ENCODE measurements around a stretch of chr3.

DNA sequence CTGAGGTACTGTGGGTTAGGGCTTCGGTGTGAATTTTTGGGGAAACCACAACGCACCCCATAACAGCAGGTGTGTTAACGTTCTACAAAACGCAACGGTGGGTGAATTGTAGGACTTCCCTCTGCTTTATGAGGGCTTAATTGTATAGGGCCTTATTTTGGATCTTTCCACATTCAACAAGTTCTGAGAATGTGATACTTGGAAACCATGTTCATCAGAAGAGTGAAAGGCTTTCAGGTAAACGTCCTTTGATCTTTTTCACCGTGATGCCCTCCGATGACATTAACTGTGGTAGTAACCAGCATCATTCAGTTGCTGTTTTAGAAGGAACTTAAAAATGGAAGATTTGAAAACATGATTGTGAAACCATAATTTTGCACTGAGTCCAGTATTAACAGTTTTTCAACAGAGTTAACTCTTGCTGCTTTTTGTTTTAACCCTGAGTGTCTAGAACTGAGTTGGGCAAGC lies 998.7 kb upstream of the CFAP20DC start:
- PRO-cap, 10 experiments: no peak in any of the 10 experiments

DNA sequence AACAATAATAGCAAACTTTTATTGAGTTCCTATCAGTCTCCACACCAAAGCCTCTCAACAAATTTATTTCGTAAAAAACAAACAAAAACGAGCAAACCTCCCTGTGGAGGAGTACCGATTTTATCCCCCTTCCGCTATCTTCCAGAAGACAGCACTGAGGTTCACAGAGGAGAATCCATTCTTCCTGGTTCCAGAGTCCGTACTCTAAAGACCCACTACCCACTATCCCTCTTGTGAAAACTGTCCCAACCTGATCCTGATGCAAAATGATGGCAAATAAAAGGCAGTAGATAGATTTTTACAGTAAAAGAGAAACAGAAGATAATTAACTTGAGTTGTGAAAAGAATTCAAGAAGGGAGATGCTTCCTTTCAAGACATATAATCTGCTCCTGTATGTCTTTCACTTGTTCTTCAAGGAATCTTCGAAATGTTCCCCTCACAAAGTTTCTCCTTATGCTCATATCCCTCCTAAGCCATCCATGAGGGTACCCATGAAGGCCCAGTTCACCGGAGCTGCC lies 1027.1 kb downstream of the FHIT start:
- PRO-cap, 10 experiments: no peak in any of the 10 experiments

- PRO-cap, 10 experiments: no peak in any of the 10 experiments
These were observed 993.9 kb downstream of the FHIT start for GRCh38 chr3:60257381-60257817.

DNA sequence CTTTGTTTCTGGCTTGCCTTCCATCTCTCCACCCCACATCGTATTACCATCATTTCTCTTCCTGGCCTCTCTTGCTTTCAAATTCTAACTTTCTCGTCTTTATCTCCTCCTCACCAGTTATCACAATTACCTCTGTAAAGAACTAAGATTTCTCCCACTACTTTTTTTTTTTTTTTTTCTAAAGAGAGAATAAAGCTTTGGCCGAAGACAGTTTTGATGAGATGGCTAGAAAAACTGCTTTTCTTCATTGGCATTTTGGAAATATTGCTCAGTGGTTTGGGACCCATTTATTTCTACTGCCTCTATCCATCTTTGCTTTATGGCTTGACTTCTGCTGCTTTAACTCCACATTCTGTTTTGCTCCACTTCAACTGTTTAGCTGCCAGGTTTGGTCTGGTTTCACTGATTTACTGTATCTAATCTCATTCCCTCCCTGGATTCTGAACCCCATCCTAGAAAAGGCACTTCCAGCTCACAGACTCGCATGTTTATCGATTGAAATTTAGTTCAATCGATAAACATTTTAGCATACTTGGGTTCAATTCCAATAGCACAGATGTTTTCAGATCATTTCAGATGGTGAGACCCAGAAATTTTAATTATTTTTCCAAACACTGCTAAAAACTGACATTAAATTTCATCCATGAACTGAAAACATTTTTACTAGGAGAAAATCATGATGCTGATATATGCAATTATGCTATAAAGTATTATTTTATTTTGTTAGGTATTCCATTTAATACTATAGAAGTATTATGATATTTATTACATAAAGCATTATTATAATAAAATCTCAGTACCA lies 830.2 kb downstream of the FHIT start:
- PRO-cap, 10 experiments: no peak in any of the 10 experiments

DNA sequence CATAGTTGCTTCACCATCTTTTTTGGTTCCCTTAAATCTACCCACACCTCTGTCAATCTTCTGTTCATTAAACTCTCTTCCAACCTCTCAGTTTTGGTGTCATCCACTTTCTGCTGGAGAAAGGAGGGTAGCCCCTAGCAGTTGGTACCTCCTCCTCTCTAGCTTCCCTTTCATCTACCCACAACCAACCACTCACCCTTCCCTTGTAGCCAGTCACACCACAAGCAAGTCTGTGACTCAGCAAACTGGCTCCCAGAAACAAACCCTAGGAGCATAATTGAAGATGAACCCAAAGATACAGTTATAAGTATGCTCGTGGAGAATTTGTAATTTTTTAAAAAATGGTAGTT lies 318.6 kb downstream of the FHIT start:
- PRO-cap, 10 experiments: no peak in any of the 10 experiments

DNA sequence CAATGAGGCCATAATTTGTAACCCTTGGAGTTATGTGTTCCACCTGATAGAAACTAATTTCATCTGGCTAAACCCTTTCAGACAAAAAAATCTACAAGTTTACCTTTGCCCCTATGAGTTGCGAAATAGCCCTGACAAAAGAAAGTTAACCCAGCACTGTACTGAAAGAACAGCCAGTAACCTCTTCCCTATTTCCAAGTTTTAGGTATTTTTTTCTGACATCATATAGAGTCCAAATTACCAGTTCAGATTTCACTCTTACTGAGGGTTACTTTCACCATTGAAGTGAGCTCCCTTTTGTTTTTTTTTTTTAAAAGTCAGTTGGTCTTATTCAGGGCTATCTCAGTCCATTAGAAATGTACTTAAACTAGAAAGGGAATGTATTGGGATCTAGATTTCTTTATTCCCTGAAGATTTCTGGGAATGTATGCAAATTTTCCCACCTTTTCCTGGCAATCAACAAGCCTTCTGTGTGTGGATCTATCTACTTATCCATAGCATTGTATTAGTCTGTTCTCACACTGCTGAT lies 42.7 kb upstream of the PTPRG start:
- PRO-cap, 10 experiments: no peak in any of the 10 experiments

DNA sequence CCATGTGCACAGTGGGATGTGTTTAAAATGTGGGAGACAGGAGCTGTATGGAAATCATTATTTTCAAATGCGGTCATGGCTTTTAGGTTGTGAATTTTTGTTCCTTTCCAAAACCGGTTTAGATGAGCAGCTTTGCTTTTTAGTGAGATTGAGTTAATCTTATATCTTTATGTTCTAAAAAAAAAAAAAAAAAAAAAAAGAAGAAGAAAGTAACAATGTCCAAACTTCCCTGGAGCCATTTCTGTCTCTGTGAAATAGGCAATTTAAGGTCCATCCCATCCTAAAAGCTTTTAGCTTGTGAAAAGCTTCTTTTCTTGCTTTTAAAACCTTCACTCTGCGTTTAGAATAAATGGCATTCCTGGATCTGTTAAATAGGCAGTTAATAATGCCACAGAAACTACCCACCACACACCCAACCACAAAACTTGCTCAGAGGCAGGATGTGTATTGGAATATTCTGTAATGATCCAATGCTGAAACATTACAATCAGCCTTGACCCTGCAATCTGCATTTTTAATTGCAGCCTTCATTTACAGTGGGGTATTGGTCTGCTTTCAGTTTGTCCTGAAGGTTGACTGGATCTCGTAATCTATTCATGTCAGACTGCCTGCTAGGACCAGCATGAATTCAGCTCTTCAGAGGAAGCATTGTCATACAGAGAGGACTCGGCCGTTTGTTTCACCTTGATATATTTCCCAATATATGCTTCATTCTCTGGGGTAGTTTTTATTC lies 119.7 kb downstream of the PTPRG start:
- PRO-cap, 10 experiments: no peak in any of the 10 experiments

DNA sequence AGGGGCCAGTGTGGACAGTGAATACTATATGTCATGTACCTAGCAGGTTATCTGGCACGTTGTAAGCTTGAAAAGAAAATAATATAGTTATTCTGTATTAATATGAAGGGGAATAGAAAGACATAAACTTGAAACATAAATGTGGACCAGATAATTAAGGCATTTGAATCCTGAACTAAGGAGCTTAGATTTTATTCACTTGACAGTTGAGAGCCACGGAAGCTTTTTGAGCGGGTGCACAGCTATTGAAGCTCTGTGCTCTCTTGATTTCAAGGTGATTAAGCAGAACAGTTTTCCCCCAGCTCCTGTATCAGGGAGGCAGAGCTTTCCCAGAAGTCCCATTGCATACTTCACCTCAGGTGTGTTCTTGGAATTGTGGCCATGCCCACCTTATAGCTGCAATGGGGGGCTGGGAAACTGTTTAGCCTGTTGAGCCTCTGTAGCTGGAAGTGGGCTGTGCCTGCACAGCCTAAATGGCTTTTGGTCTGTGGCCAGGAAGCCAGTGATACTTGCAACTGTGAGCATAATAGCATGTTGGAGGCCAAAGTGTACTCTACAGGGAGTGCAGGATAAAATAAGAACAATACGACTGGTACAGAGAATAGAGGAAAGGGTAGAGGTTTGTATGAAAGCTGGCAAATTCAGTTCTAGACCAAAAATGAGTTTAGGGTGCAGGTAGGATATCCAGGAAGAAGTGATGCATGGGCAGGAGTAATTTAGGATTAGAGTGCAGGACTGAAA lies 248.4 kb downstream of the PTPRG start:
- PRO-cap, 10 experiments: no peak in any of the 10 experiments

GRCh38 chr3:61847748-61848531 lies 286.6 kb downstream of the PTPRG start:
- PRO-cap, 10 experiments: no peak in any of the 10 experiments

DNA sequence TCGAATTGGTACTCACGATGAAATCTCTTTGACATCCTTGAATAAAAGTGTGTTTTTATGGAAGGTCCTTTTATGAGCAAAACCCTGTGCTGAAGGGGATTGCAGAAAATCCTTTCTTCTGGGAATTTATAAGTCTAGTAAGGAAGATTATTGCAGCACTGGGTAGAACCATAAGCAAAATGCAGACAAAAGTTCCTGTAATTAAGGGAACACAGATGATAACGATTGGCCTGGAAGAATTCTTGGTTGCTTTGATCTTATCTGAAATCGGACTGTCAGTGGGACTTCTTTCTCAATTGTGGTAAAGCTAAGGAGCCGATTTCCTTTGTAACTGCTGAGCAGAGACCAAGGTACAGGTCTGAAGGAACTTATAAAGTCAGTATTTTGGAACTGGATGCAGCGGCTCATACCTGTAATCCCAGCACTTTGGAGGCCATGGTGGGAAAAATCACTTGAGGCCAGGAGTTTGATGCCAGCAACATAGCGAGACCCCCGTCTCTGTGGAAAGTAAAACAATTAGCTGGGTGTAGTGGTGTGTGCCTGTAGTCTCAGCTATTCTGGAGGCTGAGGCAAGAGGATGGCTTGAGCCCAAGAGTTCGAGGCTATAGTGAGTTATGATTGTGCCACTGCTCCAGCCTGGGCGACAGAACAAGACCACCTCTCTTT lies 346.2 kb downstream of the PTPRG start:
- PRO-cap, 10 experiments: no peak in any of the 10 experiments

- PRO-cap, 10 experiments: no peak in any of the 10 experiments
These were observed 127.5 kb upstream of the C3orf14 start for GRCh38 chr3:62191303-62191810.

GRCh38 chr3:62356874-62357120 lies 16.6 kb downstream of the FEZF2 start:
- PRO-cap, 10 experiments: no peak in any of the 10 experiments

- PRO-cap, 10 experiments: peak in 3 of 10 experiments; most common minus-strand start chr3:62874825 (in 3)
These were observed 654 bp downstream of the CADPS start for GRCh38 chr3:62874447-62875077.

- PRO-cap, 10 experiments: peak in 1 of 10 experiments; most common plus-strand start chr3:63052192 (in 1)
These were observed 176.8 kb upstream of the CADPS start for GRCh38 chr3:63051925-63052410.

GRCh38 chr3:63217402-63217838 lies 60.7 kb upstream of the SYNPR start:
- PRO-cap, 10 experiments: no peak in any of the 10 experiments

DNA sequence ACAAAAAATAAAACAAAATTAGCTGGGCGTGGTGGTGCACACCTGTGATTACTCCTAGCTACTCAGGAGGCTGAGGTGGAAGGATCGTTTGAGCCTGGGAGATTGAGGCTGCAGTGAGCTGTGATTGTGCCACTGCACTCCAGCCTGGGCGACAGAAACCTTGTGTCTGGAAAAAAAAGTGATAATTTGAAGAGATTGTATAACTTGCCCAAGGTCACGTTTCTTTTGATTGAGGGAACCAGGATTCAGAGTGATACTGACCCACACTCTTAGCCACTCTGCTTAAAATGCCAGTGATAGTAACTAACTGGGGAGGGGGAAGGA lies 75.9 kb downstream of the PSMD6 start:
- PRO-cap, 10 experiments: no peak in any of the 10 experiments

- PRO-cap, 10 experiments: no peak in any of the 10 experiments
These were observed 70.1 kb downstream of the PSMD6 start for GRCh38 chr3:63953044-63953682.

GRCh38 chr3:63960319-63960913 lies 62.9 kb downstream of the PSMD6 start:
- PRO-cap, 10 experiments: no peak in any of the 10 experiments

GRCh38 chr3:63972978-63973930 lies 50.0 kb downstream of the PSMD6 start:
- PRO-cap, 10 experiments: no peak in any of the 10 experiments

DNA sequence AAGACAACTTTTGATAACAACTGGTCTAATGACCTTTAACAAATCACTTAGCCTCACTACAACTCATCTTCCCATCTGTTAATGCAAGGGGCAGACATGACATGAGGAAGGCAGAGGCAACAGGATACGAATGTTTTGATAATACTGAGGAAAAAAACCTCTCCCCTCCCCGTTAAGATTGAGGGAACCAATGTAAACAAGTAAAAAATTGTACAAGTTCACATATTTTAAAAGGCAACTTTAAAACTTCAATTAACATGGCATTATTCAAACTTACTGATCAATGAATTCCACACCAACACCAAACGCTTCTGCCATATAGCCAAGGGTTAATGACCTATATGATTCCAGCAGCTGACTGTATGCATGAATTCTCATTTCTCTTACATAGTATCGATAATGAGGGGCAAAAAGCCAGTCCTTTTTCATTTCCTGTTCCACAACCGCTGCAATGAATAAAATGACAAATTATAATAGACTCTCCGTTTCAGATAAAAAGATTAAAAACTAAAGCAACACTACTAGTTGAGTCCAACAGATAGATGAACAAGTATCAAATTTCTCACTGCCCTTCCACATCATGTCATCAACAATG lies 10.0 kb downstream of the PSMD6 start:
- PRO-cap, 10 experiments: no peak in any of the 10 experiments